Endometrial microvascular endothelial cells (primary cell): ENCODE measurements around the genes SLC6A16, KASH5, PTH2 and NOSIP.

DNA sequence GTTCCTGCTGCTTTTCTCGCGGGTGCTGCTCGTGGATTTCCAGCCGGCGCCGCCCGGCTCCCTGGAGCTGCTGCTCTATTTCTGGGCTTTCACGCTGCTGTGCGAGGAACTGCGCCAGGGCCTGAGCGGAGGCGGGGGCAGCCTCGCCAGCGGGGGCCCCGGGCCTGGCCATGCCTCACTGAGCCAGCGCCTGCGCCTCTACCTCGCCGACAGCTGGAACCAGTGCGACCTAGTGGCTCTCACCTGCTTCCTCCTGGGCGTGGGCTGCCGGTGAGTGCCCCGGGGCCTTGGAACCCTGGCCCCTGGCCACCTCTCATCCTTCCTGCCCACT, 39.0 kb downstream of the TRPM4 start:
- RAMPAGE, long total RNA = no peak

- RAMPAGE, long total RNA = no peak
These were observed 52.7 kb downstream of the TRPM4 start for GRCh38 chr19:49209942-49210961.

GRCh38 chr19:49325090-49325532, at the start of gene SLC6A16:
Gene SLC6A16, minus strand, starts transcription at chr19:49325191.
- RAMPAGE, long total RNA = no peak

GRCh38 chr19:49388000-49388442, at the start of gene KASH5:
Gene KASH5, plus strand, starts transcription at chr19:49388249.
- RAMPAGE, long total RNA = no peak

DNA sequence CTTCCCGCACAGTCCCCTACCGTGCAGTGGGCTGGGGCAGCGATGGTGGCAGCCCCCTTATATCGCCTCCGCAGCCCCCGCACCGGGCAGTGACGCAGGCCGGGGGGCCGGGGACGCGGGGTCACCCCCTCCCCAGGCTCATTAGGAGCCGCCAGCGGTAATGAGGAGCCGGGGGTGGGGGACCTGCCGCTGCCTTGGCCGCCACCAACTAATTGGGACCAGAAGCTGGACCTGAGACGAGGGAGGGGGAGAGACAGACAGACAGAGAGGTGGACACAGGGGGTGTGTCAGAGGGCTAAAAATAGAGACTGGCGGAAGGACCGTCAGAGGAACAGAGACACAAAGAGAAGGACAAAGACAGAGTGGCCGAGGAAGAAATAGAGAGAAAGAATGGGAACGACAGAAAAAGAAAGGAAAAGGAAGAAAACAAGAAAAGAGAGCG, at the start of gene PTH2:
PTH2 (minus strand) TSS at position 20 of the 442 bp plus-strand sequence.
- RAMPAGE, long total RNA = no peak

GRCh38 chr19:49428269-49428619, 3.1 kb downstream of the GFY start:
- RAMPAGE, long total RNA = no peak

DNA sequence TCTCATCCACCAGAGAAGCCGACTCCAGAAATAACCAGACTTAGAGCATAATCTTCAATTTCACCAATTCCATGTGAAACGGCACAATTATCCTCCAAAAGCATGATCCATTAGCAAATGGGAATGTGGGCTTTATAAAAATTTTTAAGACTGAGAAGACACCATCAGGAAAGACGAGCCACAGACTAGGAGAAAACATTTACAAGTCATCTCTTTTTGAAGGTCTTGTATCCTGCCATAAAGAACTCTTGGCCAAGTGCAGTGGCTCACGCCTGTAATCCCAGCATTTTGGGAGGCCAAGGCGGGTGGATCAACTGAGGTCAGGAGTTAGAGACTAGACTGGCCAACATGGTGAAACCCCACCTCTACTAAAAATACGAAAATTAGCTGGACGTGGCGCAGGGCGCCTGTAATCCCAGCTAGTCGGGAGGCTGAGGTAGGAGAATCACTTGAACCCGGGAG, 3.1 kb upstream of the RPS11 start:
- RAMPAGE, long total RNA = no peak

- RAMPAGE, long total RNA = no peak
These were observed 1.3 kb downstream of the FCGRT start for GRCh38 chr19:49513754-49514172.

DNA sequence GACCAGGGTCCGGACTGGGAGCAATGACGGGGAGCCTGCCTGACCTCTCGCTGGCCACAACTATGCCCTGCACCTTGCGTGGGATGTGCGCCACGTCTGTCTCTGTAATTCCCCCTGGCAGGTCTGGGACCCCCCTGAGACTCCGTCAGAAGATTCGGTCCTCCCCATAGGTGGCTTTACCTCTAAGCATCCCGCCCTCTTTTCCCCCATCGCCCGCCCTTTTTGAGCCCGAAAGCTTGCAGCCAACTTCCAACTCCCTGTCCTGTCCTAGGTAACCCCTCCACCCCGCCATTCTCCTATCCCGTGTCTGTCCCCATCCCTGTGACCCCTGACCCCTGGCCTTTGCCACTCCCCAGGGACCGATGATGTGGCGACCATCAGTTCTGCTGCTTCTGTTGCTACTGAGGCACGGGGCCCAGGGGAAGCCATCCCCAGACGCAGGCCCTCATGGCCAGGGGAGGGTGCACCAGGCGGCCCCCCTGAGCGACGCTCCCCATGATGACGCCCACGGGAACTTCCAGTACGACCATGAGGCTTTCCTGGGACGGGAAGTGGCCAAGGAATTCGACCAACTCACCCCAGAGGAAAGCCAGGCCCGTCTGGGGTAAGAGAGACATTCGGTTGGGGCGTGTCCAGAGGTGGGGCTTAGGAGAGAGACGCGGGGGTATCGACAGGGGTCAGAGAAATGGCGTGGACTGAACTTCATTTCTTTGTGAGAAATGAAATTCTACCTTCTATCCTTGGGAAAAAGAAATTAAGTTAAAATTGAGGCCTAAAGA, 497 bp downstream of the RCN3 start:
- RAMPAGE, long total RNA = no peak

DNA sequence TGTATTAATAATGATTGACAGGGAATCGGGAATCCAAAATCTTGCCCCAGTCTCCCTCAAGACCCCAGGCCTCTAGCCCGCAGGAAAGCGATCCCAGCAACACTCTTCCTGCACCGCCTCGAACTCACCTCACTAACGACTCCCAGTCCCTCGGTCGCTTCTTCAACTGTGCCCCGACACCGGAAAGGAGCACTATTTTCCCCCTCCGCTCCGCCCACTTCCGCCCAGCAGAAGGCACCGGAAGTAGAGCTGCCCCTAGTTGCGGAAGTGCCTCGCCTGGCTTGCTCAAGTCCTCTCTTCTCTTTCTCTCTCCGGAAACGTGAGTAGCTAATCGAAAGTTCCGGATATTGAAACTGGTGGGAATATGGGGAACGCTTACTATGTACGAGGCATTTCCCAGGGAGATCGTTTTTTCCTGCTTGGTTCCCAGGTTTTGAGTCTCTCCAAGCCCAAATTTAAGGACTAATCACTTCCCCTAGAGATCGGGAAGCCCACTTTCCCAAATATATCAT, at the start of gene NOSIP:
NOSIP (minus strand) TSS at position 170 of the 512 bp plus-strand sequence.
- RAMPAGE, long total RNA = start-site peak on the minus strand centred at position 166 of the sequence, 20 bp wide, 426 and 31 reads in 2 replicates

DNA sequence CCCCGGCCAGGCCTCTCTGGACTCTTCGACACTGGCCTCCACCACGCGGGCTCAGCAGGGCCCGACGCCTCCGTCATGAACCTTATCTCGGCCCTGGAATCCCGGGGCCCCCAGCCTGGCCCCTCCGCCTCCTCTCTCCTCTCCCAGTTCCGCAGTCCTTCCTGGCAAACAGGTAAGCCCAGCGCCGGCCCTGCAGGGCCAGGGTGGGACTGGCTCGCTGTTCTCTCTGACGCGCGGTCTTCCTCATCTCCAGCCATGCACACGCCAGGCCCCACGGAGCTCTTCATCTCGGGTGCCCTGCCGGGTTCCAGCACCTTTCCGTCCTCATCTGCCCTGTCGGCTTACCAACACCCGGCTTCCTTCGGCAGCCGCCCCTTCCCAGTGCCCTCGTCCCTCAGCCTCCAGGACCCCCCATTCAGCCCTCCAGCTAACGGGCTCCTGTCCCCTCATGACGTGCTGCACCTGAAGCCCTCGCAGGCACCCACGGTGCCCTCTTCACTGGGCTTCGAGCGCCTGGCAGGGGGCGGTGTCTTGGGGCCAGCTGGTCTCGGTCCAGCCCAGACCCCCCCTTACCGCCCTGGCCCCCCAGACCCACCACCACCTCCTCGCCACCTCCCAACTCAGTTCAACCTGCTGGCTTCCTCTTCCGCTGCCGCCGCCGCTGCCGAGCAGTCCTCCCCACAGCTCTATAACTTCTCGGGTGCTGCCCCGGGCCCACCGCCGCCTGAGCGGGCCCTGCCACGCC, 3.6 kb downstream of the PRR12 start:
- RAMPAGE, long total RNA = no peak

DNA sequence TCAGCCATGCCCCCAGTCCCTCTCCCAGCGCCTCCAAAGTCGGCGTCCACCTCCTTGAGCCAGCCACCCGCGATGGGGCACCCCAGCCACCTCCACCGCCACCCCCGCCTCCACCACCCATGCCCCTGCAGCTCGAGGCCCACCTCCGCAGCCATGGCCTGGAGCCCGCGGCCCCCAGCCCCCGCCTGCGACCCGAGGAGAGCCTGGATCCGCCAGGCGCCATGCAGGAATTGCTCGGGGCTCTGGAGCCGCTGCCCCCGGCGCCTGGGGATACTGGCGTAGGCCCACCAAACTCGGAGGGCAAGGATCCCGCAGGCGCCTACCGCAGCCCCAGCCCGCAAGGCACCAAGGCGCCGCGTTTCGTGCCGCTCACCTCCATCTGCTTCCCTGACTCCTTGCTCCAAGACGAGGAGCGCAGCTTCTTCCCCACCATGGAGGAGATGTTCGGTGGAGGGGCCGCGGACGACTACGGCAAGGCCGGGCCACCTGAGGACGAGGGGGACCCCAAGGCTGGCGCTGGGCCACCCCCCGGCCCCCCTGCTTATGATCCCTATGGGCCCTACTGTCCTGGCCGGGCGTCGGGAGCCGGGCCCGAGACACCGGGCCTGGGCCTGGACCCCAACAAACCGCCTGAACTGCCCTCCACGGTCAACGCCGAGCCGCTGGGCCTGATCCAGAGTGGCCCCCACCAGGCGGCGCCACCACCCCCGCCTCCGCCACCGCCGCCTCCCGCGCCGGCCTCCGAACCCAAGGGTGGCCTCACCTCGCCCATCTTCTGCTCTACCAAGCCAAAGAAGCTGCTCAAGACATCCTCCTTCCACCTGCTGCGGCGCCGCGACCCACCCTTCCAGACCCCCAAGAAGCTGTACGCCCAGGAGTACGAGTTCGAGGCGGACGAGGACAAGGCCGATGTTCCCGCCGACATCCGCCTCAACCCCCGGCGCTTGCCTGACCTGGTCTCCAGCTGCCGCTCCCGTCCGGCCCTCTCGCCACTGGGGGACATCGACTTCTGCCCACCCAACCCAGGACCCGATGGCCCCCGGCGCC, 6.1 kb downstream of the PRR12 start:
- RAMPAGE, long total RNA = no peak

DNA sequence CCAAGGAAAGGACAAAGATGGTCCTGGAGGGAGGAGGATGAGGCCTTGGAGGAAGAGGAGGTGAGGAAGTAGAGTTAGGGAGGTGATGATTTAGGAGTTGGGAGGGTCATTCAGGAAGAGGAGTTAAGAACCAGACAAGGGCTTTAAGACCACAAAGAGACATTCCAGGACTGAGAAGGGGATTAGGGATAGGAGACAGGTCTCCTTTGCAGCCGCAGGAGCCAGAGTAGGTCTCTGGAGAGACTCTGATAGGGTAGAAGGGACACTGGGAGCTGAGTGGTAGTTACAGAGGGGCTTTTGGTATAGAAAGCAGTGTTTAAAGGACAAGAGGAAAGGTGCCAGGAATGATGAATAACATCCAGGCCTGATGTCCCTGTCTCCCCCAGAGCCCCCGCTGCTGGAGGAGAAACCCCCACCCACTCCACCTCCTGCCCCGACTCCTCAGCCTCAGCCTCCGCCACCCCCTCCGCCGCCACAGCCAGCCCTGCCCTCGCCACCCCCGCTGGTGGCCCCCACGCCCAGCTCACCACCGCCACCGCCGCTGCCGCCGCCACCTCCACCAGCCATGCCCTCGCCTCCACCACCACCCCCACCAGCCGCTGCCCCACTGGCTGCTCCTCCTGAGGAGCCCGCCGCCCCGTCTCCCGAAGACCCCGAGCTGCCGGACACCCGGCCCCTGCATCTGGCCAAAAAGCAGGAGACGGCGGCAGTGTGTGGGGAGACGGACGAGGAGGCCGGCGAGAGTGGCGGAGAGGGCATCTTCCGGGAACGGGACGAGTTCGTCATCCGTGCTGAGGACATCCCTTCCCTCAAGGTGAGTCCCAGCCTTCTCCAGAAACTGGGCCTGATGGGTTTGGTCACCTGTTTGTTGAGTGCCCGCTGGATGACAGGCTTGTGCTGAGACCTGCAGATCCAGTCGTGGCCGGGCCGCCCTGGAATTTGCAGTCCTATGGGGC, 10.4 kb downstream of the PRR12 start:
- RAMPAGE, long total RNA = no peak

GRCh38 chr19:49642407-49643085, 537 bp downstream of the SCAF1 start:
- RAMPAGE, long total RNA = no peak

DNA sequence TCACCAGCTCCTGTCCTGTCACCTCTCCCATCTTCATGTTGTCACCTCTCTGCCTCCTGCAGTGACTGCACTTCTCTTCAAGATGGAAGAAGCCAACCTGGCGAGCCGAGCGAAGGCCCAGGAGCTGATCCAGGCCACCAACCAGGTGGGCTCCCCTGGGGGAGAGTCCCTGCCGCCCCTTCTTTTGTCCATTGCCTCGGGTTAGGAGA, 11.5 kb downstream of the IRF3 start:
- RAMPAGE, long total RNA = no peak

GRCh38 chr19:49678271-49678867, 1.3 kb downstream of the PRMT1 start:
- RAMPAGE, long total RNA = no peak

- RAMPAGE, long total RNA = no peak
These were observed 3.5 kb downstream of the PRMT1 start for GRCh38 chr19:49680461-49681142.

DNA sequence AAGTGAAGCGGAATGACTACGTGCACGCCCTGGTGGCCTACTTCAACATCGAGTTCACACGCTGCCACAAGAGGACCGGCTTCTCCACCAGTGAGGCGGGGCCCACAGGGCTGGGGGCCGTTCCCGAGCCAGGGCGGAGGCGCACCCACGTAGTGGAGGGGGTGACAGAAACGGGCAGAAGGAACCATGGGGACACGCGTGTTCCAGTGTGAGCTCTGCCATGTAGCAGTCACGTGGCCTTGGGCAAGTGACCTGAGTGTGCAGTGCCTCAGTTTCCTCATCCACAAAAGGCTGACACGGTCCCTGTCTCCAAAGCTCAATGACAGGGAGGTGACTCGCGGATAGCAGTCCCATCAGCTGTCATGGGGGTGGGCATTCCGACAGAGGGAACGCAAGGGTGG, 3.2 kb upstream of the ADM5 start:
- RAMPAGE, long total RNA = no peak

- RAMPAGE, long total RNA = no peak
These were observed 246 bp upstream of the TSKS start for GRCh38 chr19:49763430-49763673.

- RAMPAGE, long total RNA = no peak
These were observed 853 bp downstream of the MED25 start for GRCh38 chr19:49818852-49819432.